Measurements from ENCODE around the genes GPRC5B, UMOD, PDILT and ANKS4B.

GRCh38 chr16:19884665-19885288, at the start of gene GPRC5B:
TSS of gene GPRC5B (minus strand) at chr16:19884848.
- RRBS, result 4% methylated on average over 27 of the region's 72 CpGs

- RRBS, result no CpG with 5 or more reads among the region's 2 CpGs
These were observed at the start of gene UMOD for GRCh38 chr16:20352621-20353022. TSS of gene UMOD (minus strand) at chr16:20352715.

DNA sequence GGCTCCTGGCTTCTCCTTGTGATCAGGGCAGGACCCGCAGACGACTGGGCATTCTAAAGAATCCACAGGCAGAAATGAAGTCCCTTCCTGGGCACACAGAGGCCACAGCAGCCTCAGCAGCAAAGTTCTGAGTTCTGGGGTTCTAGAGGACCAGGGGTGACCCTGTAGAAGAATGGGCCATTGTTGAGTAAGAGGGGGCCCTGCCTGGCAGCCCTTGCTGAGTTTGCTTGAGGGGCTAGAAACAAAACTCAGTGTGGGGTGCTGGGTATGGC, at the start of gene PDILT:
Gene PDILT (minus strand): TSS at position 129 of the 272 bp plus-strand sequence.
- RRBS, result no CpG with 5 or more reads among the region's 2 CpGs

DNA sequence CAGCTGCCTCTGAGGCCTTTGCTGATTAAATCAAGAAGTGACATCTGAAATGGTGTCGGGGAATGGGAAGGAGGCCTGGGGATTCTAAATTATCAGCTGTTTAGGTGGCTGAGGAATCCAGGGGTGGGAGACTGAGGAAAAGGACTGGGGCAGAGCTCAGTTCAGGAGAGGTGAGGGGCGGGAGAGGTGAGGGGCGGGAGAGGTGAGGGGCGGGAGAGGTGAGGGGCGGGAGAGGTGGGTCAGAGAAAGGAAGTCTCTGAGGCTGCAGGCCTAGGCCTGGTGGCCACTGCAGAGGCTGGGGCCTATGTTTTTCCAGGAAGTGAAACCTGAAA, 332 bp downstream of the ACSM5 start:
- RRBS, result no CpG with 5 or more reads among the region's 5 CpGs

DNA sequence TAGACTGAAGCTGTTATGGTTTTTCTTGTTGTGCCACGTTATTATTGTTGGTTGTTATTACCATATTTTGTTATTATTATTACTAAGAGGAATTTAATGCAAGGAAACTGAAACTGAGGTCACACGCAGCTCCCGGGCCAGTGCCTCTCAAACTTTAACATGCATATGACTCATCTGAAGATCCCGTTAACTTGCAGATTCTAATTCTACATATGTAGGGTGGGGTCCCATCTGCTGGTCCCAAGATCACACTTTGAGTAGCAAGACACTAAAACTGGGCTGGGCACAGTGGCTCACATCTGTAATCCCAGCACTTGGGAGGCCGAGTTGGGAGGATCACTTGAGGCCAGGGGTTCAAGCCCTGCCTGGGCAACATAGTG, 828 bp downstream of the ACSM5 start:
- RRBS, result no CpG with 5 or more reads among the region's 5 CpGs

- RRBS, result no CpG with 5 or more reads among the region's 3 CpGs
These were observed 1.6 kb downstream of the ACSM2B start for GRCh38 chr16:20574554-20574943.

GRCh38 chr16:20734892-20735382, 6.7 kb downstream of the THUMPD1 start:
- RRBS, result no CpG with 5 or more reads among the region's 4 CpGs

- RRBS, result no CpG with 5 or more reads among the region's 8 CpGs
These were observed 5.1 kb downstream of the THUMPD1 start for GRCh38 chr16:20736225-20737274.

- RRBS, result no CpG with 5 or more reads among the region's 5 CpGs
These were observed 975 bp downstream of the DCUN1D3 start for GRCh38 chr16:20899139-20899627.

DNA sequence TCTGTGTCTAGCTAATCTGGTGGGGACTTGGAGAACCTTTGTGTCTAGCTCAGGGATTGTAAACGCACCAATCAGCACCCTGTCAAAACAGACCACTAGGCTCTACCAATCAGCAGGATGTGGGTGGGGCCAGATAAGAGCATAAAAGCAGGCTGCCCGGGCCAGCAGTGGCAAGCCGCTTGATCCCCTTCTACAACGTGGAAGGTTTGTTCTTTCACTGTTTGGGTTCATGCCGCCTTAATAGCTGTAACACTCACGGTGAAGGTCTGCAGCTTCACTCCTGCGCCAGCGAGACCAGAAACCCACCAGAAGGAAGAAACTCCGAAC, 2.7 kb upstream of the DNAH3 start:
- RRBS, result no CpG with 5 or more reads among the region's 9 CpGs

DNA sequence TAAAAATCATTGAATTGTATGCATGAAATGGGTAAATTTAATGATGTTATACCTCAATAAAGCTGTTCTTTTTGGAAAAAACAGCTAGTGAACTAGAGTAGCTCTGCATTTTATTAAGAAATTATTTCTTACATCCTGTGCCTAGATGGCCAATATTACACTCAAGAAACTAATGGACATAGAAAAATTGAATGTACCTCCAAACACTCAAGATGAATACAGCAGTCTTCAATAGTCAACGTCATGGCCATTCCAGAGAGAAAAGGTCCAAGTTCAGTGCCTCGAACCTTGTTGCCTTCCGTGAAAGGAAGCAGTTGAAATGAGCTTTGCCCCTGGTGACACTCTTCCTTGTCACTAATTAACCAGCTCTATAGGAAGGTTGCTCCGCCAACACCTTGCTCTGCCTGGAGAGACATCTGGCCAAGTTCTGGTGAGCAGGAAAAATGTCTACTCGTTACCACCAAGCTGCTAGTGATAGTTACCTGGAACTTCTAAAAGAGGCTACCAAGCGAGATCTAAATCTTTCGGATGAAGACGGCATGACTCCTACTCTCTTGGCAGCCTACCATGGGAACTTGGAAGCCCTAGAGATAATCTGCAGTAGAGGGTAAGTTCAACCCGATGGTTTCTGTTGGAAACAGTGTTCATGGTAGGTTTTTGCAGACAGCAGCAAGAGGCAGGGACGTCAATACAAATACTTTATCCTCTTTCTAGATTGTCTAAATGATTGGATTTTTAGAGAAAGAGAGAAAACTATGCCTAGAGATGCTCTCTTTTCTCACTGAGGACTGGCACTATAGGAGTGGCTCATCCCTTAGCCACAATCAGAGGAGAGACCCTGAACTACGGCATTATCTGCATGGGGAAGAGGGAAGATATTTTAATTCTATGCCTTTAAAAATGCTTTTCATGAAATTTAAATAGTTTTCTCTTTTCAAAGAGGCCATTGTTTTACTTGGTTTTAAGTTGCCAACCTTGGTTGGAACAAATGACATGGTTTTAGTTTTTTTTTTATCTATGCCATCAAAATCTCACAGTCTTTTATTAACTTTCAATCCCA, at the start of gene ANKS4B:
Gene ANKS4B (plus strand): TSS at position 405 of the 1,060 bp plus-strand sequence.
- RRBS, result no CpG with 5 or more reads among the region's 11 CpGs

DNA sequence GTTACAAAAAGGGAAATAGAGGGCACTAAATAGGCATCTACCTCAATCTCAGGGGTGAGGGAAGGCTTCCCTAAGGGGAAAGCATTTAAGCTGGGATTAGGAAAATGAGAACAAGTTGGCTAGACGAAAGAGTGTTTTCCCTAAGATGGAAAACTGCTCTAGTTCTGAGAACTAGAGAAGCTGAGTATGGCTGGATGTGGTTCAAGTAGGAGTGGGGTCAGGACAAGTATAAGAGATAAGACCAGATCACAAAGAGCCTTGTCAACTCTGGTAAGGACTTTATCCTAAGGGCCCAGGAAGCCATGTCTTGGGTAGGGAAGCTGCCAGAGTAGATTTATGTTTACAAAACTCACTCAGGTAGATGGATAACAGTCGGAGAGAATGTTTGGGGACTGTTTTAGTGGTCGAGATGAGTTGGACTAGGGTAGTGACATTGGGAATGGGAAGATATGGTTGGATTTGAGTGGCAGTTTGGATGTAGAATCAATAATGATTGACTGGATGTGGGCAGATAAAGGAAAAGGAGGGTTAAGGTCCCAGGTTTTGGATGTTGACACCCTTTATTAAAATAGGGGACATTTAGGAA, 1.8 kb downstream of the ANKS4B start:
- RRBS, result no CpG with 5 or more reads among the region's 3 CpGs

- RRBS, result 3% methylated on average over 12 of the region's 38 CpGs
These were observed 22.4 kb upstream of the CRYM start for GRCh38 chr16:21300228-21301213.

DNA sequence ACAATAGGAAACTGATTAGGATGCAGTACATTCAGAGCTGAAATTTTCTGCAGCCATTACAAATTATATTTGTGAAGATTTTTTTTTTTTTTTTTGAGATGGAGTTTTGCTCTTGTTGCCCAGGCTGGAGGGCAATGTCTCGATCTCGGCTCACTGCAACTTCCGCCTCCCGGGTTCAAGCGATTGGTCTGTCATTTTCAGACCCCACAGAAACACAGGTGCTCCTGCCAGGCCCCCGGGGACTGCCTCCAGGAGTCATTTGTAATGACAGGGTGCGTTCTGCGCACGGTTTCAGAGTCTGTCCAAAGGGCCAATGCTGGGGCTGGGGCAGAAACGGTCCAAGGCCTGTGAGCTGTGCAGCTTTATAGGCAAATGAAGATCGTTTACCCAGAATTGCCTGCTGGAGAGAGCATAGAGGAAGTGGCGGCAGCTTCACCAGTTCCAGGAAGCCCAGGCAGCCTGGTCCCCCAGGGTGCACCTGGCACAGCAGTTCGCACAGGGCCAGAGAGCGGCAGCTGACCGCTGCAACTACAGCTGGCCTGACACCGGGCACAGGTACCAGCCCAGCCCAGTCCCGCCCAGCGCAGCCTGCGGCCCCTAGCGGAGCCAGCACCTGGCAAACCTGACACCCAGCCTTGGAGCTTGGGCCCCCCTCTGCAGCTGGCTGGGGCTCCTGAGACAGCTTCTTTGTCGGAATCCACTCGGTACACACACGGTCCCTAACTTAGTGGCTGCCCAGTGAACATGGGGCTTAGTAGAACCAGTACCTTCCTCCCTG, 92.5 kb upstream of the METTL9 start:
- RRBS, result 14% methylated on average over 3 of the region's 23 CpGs

- RRBS, result no CpG with 5 or more reads among the region's 35 CpGs
These were observed 77.8 kb upstream of the METTL9 start for GRCh38 chr16:21521323-21522304.

GRCh38 chr16:21629514-21630023, 22.8 kb downstream of the IGSF6 start:
- RRBS, result no CpG with 5 or more reads among the region's 12 CpGs

- RRBS, result no CpG with 5 or more reads among the region's 20 CpGs
These were observed 10.5 kb upstream of the EEF2K start for GRCh38 chr16:22195505-22195978.

DNA sequence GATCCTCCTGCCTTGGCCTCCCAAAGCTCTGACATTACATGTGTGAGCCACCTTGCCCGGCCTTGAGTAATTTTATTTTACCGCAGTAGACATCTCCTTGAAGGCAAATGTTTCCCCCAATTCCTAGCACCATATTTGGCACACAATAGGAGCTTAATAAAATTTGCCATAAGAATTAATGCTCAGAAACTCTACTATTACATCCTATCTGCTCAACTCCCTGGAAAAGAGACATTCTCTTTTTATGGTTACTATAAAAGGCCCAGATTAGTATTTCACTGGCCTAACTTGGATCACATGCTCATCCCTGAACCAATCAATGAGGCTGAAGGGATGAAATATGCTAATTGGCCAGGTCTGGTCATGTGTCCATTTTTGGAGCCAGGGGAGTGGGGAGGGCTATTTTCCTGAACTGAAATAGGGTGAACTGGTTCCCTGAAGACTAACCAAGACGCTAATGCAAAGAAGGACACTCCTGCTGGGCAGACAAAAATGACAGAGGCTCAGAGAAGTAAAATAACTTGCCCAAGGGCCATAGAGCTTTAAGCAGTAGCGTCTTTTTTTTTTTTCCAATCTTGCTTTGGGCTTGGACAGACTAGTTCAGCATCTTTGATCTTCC, 1.5 kb upstream of the EEF2K start:
- RRBS, result no CpG with 5 or more reads among the region's 4 CpGs

DNA sequence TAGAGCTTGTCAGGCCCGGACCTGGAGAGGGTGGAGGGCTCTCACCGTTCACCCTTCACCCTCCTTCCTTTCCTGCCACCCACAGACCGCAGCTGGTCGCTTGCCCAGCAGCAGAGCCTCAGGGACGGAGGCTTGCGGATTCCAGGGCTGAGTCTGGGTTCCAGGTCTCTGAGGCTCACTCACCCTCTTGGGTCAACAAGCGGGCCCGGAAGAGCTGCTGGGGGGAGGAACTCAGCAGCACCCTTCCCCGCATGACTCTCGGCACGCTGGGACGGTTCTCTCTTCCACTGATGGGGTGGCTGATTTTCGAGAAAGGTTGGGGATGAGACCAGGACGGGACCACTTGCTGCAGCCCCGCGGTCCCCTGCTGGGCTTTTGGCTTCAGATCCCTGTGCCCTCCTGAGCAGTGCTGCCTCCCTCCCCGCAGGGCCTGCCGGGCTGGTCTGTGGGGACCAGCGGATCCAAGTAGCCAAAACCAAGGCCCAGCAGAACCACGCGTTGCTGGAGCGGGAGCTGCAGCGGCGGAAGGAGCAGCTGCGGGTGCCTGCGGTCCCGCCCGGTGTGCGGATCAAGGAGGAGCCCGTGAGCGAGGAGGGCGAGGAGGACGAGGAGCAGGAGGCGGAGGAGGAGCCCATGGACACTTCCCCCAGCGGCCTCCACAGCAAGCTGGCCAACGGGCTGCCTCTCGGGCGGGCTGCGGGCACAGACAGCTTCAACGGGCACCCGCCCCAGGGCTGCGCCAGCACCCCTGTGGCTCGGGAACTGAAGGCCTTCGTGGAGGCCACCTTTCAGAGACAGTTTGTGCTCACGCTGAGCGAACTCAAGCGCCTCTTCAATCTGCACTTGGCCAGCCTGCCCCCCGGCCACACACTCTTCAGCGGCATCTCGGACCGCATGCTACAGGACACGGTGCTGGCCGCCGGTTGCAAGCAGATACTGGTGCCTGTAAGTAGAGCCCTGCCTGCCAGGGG, 28.4 kb downstream of the POLR3E start:
- RRBS, result no CpG with 5 or more reads among the region's 54 CpGs

Data from HL-60 (cell line).